Penis (tissue), 1 donor: ENCODE measurements around the genes DEFB115, HCK and POFUT1.

GRCh38 chr20:30376488-30376709 lies 881.1 kb upstream of the DEFB115 start:
- PRO-cap = no peak

GRCh38 chr20:30500034-30500510 lies 757.4 kb upstream of the DEFB115 start:
- PRO-cap = no peak

GRCh38 chr20:30611503-30612033 lies 645.9 kb upstream of the DEFB115 start:
- PRO-cap = no peak

GRCh38 chr20:30912372-30912946 lies 345.0 kb upstream of the DEFB115 start:
- PRO-cap = no peak

DNA sequence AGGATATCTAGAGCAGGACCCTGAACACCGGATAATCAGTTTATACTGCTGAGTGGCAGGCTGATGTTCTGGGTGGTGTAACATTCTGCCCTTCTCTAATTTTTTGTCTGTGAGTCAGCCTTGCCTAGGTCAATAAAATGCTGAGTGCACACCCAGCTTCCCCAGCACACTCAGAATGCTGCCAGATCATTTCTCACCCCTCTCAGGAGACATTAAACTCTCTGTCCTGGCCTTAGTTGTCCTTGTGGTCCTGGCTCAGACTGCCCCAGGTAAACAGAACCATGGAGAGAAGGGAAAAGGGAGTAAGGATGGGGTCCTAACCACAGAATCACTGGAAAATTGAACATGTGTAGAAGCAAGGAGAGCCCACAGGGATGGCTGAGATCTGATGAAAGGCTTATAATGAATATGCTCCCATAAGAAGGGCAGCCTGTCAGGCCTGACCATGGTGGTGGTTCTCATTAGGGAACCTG lies at the start of gene DEFB115:
Gene DEFB115, plus strand, starts transcription at position 176 of the 473 bp plus-strand sequence.
- PRO-cap = no peak

DNA sequence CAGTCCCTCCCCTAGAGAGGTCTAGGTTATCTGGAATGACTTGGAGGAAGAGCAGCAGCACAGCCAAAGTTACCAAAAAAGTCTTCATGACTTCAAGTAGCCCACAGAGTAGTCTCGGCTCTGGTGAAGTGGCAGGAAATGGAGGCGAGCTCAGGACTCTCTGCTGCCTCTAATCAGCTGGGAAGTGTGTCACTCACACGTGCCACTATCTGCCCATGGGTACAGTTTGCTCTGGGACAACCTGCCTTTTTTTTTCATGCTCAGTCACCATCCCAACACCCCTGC lies 16.7 kb upstream of the DEFB123 start:
- PRO-cap = no peak

GRCh38 chr20:31485414-31486280 lies 10.6 kb downstream of the REM1 start:
- PRO-cap = unidirectional peak, plus-strand start at chr20:31485695; bidirectional peak, plus-strand start at chr20:31485761, minus-strand start at chr20:31485788; bidirectional peak, plus-strand start at chr20:31486045, minus-strand start at chr20:31485850

DNA sequence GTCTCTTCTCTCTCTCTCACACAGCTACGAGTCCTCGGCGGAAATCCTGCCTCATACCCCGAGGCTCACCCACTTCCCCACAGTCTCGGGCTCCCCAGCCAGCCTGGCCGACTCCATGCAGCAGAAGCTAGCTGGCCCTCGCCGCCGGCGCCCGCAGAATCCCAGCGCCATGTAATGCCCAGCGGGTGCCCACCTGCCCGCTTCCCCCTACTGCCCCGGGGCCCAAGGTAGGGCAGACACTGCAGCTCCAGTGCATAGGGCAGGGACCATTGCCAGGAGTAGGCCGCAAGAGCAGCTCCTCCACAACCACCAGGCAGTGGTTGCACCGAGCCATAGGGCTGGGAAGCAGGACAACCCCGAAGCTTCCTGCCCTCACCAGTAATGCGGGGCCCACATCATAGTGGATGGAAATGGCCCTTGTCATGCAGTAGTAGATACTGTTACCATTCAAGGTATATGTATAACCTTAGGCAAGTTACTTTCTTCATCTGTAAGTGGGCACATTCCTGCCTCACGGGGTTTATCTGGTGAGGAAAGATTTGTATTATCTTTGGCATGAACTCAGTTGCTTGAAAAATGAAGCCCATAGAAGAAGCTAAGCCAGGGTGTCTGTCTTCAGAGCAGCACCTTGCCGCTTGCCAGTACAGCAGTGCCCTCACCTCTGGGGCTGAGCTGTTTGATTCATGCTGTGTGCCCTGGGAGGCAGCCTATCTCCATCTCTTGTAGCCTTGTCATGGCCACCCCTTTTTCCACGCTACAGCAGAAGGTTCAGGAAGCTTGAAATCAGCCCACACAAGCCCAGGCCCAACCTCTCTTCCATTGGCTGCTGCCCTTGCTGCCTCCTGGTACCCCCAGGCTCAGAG lies 21.1 kb downstream of the MCTS2 start:
- PRO-cap = no peak

DNA sequence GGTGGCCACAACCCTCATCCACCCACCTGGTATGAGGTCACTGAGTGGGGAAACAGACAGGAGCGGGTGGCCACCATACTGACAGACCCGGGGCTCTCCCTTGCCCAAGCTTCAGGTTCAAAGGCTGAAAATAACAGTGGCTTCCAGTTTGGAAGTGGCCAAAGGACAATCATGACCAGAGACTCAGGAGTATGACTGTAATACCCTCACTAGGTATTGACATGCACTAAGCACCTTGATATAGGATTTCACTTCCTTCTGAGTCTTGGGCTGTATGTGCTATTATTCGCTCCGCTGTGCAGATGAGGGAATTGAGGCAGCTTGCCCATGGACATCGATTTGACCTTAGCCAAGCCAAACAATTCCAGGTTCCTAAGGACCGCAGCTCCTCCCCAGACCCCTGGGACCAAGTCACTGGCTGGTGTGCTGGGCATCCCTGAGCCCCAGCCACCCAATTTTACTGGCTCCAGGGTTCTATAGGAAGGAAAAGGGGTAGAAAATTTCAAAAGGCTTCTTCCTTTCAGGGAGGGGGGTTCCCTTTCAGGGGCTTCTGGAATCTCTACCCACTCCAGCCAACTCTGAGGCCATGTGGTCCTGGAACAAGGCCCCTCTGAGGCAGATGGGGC lies 23.1 kb downstream of the MCTS2 start:
- PRO-cap = no peak

DNA sequence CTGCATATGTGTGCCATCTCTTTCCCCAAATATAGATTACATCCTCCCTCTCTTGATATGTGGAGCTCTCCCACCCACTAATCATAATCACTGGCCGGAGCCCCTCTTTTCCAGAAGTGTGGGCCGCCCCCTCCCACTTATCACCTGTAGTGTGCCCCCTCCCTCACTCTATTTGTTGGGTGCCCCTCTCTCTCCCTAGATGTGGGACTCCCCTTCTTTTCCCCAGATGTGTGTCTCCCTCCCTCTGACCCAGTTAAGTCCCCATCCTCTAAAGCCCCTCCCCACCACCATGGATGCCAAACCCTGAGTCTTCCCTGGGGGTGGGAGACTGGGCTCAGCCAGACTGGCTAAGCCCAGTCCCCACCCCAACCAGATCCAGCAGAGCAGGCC lies 402 bp downstream of the COX4I2 start:
- PRO-cap = no peak

- PRO-cap = no peak
Observed at GRCh38 chr20:31716665-31717577, 5.7 kb downstream of the BCL2L1 start.

GRCh38 chr20:31747518-31747966 lies 8.5 kb downstream of the TPX2 start:
- PRO-cap = no peak

DNA sequence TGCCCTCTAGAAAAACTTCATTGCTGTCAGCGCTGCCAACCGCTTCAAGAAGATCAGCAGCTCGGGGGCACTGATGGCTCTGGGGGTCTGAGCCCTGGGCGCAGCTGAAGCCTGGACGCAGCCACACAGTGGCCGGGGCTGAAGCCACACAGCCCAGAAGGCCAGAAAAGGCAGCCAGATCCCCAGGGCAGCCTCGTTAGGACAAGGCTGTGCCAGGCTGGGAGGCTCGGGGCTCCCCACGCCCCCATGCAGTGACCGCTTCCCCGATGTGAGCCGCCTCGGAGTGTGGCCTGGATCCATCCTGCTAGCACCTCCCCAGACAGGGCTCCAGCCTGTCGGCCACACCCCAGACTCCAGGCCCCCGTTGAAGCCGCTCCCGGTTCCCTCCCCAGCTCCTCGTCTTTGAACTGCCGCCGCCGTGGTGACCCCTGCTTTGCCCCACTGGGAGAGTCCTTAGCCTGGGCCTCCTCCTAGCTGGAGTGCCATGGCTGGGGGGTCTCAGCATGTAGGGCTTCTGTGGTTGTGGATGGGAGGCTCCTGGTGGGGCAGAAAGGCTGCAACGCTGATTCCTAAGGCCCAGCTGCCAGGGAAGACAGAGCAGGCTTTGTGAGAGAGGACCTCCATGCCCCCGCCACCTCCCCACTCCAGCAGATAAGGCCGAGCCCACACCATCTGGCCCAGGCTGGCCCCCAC lies 11.6 kb downstream of the FOXS1 start:
- PRO-cap = no peak

GRCh38 chr20:31860228-31861447 lies 9.7 kb downstream of the DUSP15 start:
- PRO-cap = no peak

GRCh38 chr20:31861448-31862404 lies 8.6 kb downstream of the DUSP15 start:
- PRO-cap = unidirectional peak, minus-strand start at chr20:31861636

DNA sequence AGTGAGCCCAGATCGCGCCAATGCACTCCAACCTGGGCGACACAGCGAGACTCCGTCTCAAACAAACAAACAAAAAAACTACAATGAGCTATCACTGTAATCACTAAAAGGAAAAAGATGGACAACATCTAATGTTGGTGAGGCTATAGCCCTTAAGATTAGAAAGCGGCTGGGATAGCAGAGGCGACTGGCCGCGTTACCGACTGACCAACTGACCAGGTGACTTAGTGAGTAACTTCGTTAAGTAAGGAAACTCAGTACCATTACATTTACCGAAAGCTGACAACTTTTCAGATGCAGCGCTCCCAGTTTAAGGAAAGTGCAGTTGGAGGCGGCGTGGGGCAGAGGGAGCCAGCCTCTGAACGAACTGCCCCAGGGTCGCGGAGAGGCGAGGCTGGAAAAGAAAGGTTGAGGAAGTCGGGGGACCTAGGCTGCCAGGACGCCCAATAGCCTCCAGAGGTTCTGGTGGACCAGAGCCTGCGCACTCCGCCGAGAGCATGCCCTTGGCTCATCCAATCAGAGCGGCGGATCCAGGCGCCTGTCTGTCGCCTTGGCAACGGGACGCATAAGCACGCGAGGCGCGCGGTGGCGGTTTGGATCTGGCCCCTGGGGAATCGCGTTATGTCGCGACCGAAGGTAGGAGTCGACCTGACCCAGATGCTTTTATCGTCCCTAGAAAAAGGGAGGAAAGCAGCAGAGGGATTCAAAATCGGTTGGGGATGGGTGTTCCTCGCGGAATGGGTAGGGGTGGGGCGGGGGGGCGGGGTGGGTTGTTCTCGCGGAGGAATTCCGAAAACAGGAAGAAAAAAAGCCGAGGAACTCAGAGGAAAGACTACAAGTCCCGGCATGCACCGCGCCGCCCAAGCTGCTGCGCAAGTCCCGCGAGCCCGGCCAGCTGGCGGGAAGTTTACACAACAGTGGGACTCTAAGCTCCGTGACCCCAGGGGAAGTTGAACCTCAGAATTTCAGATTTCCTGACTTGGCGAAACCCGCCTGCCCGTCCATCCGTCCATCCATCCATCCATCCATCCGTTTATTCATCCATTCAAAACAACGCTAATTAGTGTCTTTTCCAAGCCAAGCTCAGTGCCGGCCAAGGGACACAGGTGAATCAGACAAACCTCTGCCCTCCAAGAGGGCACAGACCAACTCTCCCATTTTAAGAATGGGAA lies 9.2 kb downstream of the TTLL9 start:
- PRO-cap = no peak

DNA sequence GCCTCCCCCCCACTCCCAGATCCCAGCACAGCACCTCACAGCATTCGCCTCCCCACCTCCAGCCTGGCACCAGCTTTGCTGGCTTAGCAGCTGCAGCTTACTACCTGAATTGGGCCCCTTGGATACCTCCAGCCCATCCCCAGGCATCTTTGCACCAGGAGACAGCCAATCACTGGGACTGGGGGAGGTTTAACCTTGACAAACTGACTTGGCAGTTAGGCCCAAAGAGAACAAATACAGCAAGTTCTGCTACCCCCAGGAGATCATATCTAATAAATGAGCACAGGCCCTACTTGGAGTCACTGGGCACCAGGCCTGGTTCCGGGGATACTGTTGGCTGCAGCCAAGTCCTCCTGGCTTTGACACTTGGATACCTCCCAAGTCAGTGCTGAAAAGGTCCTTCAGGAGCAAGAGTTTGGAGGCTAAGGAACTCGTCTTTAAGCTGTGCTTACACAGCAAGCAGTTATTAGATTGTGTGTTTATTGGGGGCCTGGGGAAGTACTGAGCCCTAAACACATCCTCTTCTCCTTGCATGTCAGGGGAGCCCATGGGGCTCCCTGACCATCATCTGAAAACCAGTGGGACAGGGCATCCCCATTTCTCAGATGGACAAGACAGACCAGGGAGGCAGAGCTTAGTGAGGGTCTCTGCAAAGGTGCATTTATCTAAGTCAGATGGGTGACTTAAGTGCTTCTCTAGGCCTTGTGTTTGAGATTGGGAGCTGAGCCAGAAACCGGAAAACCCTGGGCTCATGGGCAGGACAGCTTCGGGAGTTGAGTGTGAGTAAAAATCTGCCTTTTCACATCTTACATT lies 8.6 kb downstream of the PDRG1 start:
- PRO-cap = no peak

- PRO-cap = bidirectional peak, plus-strand start at chr20:32052283, minus-strand start at chr20:32052154
Observed at GRCh38 chr20:32051917-32052548, at the start of gene HCK. Gene HCK, plus strand, starts transcription at chr20:32052242.

DNA sequence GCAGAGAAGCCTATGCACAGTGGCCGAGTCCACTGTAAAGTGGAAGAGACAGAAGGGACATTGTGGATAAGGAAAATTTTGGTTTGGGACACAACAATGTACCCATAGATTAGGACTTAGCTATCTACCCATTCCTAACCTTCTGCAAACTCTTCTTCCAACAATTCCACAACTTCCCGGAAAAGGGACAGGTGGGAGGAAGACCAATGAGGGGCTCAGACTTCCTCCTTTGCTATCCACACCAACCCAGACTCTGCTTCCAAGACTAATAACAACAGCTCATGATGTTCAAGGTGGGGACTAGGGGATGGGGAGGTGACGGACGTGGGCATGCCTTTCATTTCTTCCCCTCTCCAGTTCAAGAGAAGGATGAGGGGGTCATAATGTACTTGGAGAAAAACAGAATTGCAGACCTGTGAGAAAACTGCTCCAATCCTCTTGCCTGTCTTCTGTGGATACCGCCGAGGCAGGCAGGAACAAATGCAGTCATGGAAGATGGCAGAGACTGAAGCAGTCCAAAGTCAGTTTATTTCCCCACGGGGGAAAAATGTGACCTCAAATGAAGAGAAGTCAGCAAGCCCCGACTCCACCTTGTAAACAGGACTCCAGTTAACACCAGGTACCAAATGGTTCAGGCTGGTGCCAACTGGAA lies 12.3 kb downstream of the PLAGL2 start:
- PRO-cap = no peak

- PRO-cap = bidirectional peak, plus-strand start at chr20:32207886, minus-strand start at chr20:32207704
Observed at GRCh38 chr20:32207550-32208562, at the start of gene POFUT1. Gene POFUT1, plus strand, starts transcription at chr20:32207880.